Measurements from ENCODE around the genes RAB1A and PPP3R1.

GRCh38 chr2:65031246-65032153, 24.7 kb upstream of the CEP68 start:
- RRBS, result no CpG with 5 or more reads among the region's 11 CpGs

GRCh38 chr2:65057401-65057898, 1.2 kb downstream of the CEP68 start:
- RRBS, result no CpG with 5 or more reads among the region's 4 CpGs

DNA sequence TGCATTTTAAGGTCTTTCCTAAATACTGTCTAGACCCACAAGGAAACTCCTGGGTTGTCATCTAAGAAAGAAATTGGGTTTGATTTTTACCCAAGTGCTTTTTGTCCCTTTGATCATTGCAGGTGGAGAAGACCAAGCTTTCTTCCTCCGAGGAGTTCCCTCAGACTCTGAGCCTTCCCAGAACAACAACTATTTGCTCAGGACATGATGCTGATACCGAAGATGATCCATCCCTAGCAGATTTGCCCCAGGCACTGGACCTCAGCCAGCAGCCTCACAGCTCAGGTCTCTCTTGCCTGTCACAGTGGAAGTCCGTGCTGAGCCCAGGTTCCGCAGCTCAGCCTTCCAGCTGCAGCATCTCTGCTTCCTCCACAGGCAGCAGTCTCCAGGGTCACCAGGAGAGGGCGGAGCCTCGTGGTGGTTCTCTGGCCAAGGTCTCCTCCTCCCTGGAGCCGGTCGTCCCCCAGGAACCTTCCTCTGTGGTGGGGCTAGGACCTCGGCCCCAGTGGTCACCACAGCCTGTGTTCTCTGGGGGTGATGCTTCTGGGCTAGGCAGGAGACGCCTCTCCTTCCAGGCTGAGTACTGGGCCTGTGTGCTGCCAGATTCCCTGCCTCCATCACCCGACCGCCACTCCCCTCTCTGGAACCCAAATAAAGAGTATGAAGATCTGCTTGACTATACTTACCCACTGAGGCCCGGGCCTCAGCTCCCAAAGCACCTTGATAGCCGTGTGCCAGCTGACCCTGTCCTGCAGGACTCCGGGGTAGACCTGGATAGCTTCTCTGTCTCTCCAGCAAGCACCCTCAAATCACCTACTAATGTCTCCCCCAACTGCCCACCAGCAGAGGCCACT, 15.3 kb downstream of the CEP68 start:
- RRBS, result 94% methylated on average over 3 of the region's 15 CpGs

- RRBS, result no CpG with 5 or more reads among the region's 9 CpGs
Observed at GRCh38 chr2:65081811-65082309, 25.6 kb downstream of the CEP68 start.

- RRBS, result no CpG with 5 or more reads among the region's 4 CpGs
Observed at GRCh38 chr2:65101042-65101471, 28.8 kb downstream of the RAB1A start.

DNA sequence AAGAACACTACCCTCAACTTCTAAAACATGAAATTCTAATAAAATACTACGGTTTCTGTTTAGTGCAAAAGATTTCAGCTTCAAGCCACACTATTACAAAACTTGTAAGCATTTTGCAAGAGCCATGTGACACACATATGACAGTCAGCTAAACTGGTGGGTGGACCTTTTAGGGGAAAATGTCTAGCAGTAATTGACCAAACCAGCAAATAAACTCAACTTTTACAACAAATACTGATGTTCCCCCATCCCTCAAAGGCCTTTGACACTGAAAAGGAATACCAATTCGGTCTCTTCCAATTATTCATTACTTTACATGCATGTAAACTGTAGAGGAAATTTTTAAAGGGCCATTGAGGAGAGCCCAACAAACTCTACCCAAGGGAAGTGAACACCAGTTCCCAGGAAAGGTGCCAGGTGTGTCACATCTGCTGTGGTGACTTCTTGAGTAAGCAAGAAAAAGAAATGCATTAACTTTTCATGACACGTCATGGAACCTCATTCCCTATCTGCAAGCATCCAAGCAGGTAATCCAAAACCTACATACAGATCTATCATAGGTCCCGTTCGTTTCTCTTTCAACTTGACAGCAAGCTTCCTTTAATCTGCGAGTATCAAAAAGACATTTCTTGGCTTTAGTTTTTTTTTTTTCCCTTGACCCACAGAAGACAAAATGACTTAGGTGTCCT, 1.3 kb downstream of the RAB1A start:
- RRBS, result no CpG with 5 or more reads among the region's 6 CpGs

GRCh38 chr2:65129853-65130376, at the start of gene RAB1A:
Gene RAB1A, minus strand, starts transcription at chr2:65130106.
- RRBS, result 1% methylated on average over 13 of the region's 47 CpGs

DNA sequence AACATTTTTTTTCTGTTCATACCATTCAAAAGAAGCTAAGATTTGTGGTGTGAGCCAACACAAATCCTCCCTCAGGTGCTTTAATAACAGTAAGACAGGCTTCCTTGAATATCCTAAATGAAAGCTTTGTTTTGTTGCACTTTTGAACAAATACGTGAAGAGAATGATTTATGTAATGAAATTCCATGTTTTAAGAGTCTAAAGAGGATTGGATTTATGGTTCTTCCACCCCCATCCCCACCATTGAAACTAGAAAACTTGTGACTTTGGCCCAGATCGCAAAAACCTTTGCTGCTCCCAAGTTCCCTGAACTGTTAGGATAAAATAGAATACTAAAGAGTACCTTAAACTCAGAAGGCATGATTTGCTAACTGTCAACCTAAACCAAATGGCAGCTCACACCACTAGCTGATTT, 48.6 kb downstream of the ACTR2 start:
- RRBS, result no CpG with 5 or more reads among the region's 2 CpGs

- RRBS, result no CpG with 5 or more reads among the region's 1 CpG
Observed at GRCh38 chr2:65373107-65373756, 59.2 kb downstream of the SPRED2 start.

- RRBS, result 4% methylated on average over 3 of the region's 20 CpGs
Observed at GRCh38 chr2:65382622-65383438, 49.6 kb downstream of the SPRED2 start.

DNA sequence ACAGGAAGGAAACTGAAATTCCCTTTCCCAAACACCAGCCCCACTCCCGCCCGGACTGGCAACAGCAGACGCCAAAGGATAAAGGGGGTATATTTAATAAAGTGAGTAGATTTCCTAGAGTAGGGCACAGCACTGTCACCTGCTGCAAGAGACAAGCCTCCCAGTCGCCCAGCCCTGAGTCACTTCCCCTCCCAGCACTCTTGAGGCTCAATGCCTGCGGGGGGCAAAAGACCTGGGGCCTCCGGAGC, 2.1 kb downstream of the SPRED2 start:
- RRBS, result no CpG with 5 or more reads among the region's 6 CpGs

GRCh38 chr2:65639381-65639860, 207.0 kb upstream of the SPRED2 start:
- RRBS, result no CpG with 5 or more reads among the region's 4 CpGs

GRCh38 chr2:65731171-65731824, 298.9 kb upstream of the SPRED2 start:
- RRBS, result no CpG with 5 or more reads among the region's 15 CpGs

GRCh38 chr2:66585351-66585901, 150.5 kb downstream of the MEIS1 start:
- RRBS, result no CpG with 5 or more reads among the region's 4 CpGs

GRCh38 chr2:67213215-67213865, 183.8 kb upstream of the ETAA1 start:
- RRBS, result no CpG with 5 or more reads among the region's 9 CpGs

DNA sequence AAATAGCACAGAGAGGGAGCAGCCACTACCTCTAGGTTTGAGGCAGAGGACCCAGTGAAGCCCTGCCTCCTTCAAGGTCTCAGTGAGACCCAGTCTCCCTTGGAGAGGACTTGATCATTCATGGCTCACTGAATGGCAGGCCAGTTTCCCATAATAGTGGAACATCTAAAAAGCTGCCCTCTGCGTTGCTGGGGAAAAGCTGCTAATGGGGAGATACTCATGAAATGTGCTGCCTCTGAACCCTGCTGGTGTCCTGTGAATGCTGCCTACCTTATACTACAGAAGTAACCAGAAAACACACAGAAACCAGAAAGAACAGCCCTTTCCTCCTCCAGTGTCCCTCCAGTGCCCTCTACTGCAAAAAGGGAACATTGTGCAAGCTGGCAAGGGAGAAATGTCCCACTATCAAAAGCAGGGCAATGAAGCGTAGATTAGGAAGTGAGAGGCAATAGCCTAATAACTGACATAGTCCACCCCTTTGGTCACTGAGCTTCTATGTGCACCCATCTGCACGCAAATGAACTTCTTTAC, 162.8 kb upstream of the ETAA1 start:
- RRBS, result no CpG with 5 or more reads among the region's 3 CpGs

DNA sequence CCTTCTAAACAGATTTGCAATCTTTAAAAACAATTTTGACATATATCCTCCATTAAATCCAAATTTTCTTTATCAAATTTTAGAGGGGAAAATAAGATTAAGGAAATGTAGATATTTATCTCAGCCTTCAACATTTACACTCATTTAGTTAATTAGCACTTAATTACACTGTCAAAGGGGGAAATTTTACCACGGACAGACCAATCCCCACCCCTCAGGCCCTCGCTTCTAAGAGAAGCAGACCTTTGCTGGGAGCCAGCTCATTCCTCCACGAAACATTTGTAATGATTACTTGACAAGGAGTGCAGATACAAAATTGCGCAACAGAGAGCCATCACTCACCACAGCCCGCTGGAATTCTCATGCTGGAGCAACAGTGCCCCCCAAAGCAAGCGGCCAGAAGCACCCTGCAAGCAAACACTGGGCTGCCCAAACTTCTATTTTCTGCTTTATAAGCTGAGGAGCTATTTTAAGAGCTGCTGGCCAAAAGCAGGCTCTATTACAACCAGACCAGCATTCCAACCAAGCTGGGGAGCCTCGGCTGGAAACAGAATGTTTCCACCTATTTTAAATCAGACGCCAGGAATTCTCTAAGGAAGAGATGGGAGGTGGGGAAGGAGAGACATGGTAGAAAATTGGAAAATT, 253.6 kb downstream of the ETAA1 start:
- RRBS, result no CpG with 5 or more reads among the region's 8 CpGs

GRCh38 chr2:68201523-68202097, 43.9 kb downstream of the PNO1 start:
- RRBS, result no CpG with 5 or more reads among the region's 5 CpGs

DNA sequence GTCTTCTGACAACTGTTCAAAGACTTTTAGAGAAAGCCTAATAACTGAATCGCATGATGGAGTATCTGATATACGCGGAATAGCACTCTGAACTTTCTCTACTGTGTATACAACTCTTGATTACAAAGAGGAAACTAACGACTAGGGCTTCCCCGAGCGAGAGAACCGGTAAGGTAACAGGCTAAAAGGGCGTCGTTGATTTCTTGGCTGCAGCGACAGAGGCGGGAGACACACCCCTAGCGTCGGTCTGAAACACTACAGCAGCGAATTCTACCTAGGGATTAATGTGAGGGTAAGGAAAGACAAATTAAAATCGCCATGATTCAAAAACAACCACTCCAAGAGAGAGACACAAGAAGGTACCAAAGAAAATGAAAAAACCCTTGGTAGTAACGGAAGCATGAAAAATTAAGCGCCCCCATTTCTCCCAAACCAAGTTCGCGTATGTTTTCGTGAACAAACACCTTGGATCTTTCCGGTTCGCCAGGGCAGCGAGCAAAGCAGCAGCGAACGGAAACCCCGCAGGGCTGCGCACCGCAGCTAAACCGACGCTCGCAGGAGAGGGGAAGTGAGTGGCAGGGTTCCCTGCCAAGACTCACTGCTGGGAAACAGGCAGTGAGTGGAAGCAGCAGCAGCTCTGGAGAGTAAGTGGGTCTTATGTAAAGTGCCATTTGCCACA, 1.2 kb downstream of the PPP3R1 start:
- RRBS, result no CpG with 5 or more reads among the region's 31 CpGs

DNA sequence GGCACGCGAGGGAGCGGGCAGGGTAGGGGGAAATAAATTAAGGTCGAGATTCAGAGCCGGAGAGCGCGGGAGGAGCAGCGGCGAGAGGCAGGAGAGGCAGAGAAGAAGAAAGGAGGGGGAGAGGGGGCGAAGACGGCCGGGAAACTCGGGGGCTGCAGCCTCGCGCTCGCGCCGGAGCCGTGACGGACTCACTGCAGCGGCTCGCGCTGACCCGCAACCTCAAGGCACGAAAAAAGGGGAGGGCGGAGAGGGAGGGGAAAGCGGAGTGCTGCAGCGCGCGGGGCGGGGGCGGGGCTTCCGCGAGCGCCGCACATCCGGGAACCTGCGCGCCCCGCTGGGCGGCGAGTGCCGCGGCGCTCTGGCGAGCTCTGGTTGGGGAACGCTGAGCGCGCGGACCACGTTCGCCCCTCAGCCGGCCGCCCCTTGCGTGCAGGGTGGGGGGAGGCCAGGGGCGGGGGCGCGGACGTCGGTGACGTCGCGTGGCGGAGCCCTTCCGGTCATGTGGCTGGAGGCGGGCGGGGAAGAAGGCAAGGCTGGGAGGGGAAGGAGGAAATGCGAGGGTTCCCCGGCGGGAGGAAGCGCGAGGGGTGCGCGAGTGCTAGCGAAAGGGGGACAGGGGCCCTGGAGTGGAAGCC, at the start of gene PPP3R1:
PPP3R1 (minus strand) TSS at position 228 of the 635 bp plus-strand sequence.
- RRBS, result 1% methylated on average over 47 of the region's 75 CpGs